Cardiac septum (tissue), 1 donor: ENCODE measurements around the gene GID8.

DNA sequence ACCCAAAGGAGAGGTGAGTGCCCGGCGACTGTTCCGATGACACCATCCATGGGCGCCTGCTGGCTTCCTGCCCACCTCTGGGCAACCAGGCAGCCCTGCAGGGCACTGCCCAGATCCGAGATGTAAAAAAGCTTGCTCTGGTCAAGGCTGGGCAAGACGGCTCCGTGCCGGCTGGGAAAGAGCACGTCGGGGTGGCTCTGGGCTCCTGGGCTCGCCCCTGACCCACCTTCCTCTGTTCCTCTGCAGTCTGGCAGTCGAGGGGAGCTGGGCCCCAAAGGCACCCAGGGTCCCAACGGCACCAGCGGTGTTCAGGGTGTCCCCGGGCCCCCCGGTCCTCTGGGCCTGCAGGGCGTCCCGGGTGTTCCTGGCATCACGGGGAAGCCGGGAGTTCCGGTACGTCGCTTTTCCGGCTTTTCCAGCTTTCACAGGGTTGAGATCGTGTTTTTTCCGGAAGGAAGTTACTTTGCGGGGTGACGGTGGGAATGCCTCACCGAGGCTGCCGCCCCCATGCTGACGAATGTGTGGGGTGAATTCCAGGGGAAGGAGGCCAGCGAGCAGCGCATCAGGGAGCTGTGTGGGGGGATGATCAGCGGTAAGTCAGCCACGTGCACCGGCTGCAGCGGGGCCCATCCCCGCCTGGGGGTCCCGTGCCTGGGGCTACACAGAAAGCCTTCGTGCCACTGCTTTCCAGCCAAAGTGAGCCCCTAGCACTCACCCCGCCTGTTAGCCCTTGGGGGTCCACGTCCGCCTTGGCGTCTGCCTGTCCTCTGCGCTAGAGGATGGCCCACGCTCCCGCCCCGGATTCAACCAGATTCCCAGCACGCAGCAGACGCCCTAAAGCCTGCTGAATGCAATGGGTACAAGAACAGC, 19.3 kb downstream of the COL9A3 start:
- PRO-cap = no peak

- PRO-cap = no peak
Measured at GRCh38 chr20:62850346-62851128, 11.1 kb downstream of the TCFL5 start.

- PRO-cap = unidirectional peak, minus-strand start at chr20:62899821
Measured at GRCh38 chr20:62899674-62900115, 26.6 kb downstream of the DIDO1 start.

GRCh38 chr20:62923348-62923755, 3.0 kb downstream of the DIDO1 start:
- PRO-cap = unidirectional peak, plus-strand start at chr20:62923548

- PRO-cap = no peak
Measured at GRCh38 chr20:62935731-62936541, 2.0 kb upstream of the GID8 start.

DNA sequence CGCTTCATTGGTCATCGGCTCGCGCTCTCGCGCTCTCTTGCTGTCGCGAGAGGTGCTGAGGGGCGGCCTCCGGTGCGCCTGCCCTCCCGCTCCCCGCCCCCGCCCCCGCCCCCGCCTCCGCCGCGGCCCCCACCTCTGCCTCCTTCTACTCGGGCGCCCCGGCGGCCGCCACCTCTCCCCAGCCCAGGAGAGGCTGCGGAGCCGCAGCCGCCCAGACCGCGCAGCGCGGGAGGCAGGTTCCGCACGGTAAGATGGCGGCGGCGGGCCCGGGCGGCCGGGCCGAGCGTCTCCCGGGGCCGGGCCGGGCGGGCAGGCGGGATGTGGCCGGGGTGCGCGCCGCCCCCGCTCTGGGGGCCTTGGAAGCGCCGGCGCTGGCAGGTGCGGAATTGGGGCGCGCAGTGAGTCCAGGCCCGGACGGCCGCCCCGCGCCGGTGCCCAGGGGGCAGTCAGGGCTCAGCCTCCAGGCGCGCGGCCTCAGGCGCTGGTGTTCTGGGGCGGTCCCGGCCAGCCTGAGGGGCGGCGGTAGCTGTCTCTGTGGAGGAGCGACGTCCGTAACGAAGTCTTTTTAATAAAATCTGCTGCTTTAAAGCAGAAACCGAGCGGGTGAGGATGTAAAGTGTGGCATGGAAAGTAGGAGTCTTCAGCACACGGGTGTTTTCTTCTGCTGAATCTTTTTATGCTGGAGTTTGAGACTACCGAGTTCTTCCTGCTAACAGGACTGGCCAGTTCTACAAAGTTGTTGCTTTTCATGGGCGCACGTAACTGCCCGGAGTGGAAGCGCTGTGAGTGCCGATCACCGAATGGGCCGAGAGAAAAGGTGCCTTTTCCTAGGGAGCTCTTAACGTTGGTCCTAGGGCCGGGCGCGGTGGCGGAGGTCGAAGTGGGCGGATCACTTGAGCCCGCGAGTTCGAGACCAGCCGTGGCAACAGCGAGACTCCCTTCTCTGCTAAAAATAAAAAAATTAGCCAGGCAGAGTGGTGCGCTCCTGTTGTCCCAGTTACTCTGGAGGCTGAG, at the start of gene GID8:
TSS of gene GID8 (plus strand) at position 140 of the 1,014 bp plus-strand sequence.
- PRO-cap = bidirectional peak, plus-strand start at position 43 of the sequence, minus-strand start outside the sequence

- PRO-cap = no peak
Measured at GRCh38 chr20:62954588-62954969, 2.1 kb downstream of the SLC17A9 start.

DNA sequence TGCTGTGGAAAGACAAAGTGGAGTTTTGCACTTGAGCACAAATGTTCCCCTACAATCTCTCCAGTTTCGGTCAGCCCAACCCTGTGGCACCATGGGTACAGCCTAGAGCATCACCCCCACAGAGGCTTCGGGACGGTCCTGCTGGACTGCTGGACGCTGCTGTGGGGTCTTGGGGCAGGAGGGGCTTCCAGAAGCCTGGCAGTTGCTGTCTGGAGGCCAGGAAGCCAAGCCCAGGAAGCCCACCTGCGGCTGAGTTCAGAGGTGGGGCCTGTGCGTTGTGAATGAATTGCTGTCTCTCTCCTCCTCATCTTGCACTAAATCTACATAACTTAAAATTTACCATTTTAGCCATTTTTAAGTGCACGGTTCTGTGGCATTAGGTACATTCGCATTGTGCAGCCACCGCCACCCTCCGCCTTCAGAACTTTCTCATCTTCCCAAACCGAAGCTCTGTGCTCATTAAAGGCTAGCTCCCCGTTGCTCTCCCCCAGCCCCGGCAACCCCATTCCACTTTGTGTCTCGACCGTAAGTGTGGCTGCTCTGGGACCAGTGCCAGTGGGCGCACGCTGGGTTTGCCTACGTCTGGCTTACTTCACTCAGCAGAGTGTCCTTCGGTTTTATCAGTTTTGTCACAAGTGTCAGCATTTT, 16.5 kb downstream of the SLC17A9 start:
- PRO-cap = no peak

DNA sequence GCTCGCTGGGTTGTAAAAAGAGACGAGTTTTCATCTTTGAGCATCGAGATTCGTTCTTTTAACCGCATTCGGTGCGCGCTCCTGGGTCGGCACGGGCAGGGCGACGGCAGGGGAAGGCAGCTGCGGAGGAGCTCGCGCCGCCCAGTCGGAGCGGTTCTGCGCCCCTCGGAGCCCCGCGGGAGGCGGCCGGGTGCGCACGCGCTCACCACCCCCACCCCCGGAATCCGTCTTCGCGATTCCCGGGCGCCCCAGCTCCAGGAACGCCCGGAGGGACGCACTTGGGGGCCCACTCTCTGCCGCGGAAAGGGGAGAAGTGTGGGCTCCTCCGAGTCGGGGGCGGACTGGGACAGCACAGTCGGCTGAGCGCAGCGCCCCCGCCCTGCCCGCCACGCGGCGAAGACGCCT, 37.9 kb downstream of the YTHDF1 start:
- PRO-cap = no peak

DNA sequence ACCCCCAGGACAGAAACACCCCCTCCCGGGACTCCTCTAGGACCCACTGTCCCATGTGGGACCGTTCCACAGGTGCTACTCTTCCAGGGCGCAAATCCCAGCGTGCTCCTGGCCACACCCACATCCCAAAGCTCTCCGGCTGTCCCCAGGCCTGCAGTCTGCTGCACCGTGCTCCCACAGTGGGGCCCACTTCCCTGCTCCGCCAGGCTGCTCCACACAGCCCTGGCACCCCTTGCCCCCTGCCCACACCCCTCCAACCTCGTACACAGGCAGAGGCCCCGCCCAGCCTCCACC, 27.4 kb downstream of the YTHDF1 start:
- PRO-cap = no peak

DNA sequence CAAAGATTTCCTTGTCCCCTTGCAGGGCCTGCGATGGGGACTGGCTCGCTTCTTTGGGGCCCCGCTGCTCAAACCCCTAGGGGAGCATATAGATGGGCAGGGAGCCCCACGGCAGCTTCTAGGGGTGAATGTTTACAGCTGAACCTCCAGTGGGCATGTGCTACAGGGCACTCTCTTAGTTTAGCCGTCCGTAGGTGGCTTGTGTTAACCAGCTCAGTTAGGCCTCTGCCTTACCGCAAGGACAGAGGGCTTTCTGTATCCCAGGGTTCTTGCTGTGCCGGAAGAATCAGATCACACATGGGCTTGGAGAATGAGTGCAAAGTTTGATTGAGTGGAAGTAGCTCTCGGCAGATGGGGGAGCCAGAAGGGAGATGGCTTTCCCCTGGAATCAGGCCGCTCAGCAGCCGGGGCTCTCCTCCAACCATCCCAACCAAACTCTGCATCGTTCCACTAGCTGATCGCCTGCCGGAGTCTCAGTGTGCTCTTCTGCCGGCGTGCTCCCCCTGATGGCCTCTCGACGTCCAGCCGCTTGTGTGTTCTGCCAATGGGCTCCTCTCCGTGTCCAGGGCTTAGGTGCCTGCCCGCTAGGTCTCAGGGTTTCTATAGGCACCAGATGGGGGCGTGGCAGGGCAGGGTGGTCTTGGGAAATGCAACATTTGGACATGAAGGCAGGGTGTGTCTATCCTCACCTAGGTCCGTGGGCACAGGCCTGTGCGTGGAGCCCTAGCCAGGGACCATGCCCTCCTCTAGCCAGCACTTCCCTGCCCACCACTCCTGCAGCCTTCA, 5.0 kb upstream of the BIRC7 start:
- PRO-cap = no peak

GRCh38 chr20:63232313-63233058, 3.2 kb upstream of the BIRC7 start:
- PRO-cap = no peak

DNA sequence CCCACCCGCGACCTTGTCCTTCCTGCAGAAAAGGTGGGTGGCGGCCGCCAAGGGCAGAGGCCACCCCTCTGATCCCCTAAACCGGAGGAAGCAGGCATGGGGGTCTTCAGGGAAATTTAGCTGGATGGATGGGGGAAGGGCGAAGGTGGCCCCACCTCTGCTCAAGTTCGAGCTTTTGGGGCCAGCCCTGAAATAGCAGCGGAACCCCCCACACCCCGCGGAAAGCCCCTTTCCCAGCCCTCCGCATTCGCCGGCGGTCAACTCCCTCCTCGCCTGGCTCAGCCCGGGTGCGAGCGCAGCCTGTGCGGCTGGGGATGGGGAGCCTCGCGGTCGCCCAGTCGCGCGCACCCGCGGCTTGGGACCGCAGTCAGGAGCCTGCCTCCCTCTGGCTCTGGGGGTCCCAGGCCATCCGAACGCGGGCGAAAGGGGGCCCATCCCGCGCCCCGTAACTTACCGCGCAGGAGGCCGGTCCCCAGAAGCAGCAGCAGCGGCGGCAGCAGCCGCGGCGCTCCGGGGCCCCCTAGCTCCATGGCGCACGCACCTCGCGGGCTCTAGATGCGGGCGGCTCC, 429 bp downstream of the CHRNA4 start:
- PRO-cap = no peak

DNA sequence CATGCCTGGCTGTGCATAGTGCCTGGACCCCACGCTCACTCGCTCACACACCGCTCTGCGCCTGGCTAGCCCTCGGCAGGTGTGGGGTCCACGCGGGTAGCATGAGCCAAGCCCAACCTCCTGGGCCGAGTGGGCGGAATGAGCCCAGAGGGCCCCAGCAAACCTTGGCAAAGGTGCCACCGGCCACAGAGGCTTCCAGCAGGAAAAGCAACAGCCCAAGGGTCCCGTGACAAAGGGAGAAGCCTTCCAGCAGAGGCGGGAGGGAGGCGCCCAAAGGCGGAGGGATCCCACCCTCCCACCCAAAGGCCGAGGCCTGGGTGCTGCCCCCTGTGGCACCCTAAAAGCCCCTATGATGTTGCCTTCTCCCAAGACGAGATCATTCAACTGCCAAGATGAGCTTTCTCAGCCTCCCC, 19.5 kb upstream of the CHRNA4 start:
- PRO-cap = no peak

- PRO-cap = no peak
Measured at GRCh38 chr20:63409860-63410191, 48.7 kb upstream of the CHRNA4 start.

GRCh38 chr20:63554328-63555080, 545 bp downstream of the FNDC11 start:
- PRO-cap = no peak

DNA sequence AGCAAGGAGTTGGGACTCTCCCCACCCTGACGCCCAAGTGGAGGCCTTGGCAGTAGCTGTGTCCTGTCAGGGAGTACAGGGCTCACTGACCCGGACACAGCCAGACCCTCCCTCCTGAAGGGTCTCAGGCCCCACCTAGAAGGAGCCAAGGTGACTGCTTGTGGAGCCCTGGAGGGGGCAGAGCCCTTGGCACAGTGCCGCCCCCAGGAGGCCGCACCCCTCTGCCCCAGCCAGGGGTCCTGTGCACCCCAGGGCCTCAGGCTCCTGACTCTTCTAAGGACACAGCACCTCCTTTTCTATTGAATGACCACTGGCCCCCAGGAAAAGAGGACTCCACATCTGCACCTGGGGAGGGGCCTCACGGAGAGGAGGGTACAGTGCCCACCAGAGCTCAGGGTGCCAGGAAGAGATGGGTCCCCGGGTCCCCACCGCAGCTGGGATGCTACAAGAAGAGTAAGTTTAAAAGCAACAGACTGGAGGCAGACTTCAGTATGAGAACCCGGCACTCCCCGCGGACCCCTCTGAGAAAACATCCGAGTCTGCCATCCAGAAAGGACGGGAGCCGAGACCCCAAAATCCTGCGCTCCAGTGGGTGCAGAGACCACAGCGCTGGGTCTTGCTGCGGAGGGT, 567 bp downstream of the HELZ2 start:
- PRO-cap = no peak

- PRO-cap = no peak
Measured at GRCh38 chr20:63599086-63600188, 25.4 kb upstream of the HELZ2 start.

DNA sequence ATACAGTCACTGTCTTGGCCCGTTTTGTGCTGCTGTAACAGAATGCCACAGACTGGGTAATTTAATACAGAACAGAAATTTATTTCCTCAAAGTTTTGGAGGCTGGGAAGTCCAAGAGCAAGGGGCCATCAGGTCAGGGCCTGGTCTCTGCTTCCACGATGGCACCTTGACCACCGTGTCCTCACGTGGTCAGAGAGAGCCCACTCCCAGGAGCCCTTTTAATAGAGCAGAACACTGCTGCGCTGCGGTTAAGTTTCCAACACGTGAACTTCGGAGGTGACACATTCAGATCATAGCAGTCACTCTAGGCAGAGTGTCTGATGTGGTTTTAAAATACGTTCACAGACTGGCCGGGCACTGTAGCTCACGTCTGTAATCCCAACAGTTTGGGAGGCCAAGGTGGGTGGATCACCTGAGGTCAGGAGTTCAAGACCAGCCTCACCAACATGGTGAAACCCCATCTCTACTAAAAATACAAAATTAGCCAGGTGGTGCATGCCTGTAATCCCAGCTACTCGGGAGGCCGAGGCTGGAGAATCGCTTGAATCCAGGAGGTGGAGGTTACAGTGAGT, 8.9 kb upstream of the GMEB2 start:
- PRO-cap = no peak

DNA sequence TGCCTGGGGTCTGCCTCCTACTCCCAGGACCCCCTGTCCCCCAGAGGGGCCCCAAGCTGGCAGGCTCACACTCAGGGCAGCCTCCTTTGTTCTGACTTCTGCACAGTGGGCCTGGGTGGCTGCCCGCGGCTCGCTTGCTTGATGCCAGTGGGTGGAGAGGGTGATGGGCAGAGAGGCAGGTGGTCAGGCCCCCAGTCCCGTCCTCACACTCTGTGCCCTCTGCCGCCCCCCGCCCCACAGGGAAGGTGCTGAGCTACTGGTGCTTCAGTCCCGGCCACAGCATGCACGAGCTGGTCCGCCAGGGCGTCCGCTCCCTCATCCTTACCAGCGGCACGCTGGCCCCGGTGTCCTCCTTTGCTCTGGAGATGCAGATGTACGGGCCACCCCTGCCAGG, 9.1 kb upstream of the TNFRSF6B start:
- PRO-cap = no peak